Heart right ventricle (tissue), 2 donors: ENCODE results near the genes CAMK2D, NDNF and TNIP3.

GRCh38 chr4:113493193-113494291 is 268.0 kb downstream of the CAMK2D start:
- PRO-cap, 2 experiments = no peak in any of the 2 experiments

- PRO-cap, 2 experiments = no peak in any of the 2 experiments
Measured at GRCh38 chr4:113564833-113565274, 196.7 kb downstream of the CAMK2D start.

- PRO-cap, 2 experiments = peak in 1 of 2 experiments; most common minus-strand start chr4:113635886 (in 1)
Measured at GRCh38 chr4:113635736-113636052, 125.8 kb downstream of the CAMK2D start.

DNA sequence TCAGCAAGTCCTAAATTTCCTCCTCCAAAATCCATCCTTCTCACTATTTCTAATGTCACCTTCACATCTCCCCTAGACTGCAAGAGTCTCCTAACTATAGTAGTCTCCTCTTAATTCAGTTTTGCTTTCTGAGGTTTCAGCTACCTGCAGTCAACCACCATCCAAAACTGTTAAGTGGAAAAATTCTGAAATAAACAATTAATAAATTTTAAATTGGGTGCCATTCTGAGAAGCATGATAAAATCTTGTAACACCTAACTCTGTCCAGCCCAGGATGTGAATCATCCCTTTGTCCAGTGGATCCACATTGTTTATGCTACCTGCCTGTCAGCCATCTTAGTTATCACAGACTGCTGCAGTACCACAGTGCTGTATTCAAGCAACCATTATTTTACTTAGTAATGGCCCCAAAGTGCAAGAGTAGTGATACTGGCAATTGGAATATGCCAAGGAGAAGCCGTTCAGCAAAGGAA is 20.8 kb downstream of the CAMK2D start:
- PRO-cap, 2 experiments = no peak in any of the 2 experiments

DNA sequence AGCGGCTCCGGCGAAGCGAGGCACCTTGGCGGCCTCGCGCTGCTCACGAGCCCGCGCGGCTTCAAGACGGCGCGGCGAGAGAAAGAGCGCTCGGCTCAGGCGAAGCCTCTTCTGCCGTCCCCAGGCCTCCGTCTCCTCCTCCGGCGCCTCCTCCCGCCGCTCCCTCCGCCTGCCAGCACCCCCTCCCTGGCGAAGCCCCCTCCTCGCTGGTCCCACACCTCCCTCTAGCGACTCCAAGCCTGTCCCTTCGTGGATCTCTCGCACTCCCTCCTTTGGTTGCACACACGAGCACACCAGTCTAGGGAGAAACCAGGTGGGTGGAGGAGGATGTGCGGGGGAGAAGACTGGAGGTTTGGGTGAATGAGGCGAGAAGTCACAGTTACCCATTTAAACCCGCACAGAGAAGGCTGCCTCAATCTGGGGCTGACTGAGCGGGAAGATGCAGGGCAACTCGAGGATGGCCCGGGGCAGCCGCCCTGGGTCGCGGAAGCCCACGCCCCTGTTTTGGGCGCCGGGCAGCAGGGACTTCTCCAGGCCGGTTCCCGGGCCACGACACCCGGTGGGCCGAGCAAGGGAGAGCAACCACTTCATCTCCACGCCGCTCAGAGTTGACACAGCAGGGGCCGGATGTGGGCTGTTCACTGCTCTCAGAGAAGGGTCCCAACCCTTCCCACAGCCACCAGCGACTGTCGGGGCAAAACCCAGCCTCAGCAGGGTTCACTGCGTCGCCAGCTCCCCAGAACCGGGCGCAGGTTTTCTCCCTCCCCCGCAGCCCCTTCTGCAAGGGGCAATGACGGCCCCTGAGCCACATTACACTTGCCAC is at the start of gene CAMK2D:
TSS of gene CAMK2D (minus strand) at position 85 of the 823 bp plus-strand sequence.
- PRO-cap, 2 experiments = peak in 2 of 2 experiments; most common plus-strand start position 263 of the sequence (in 2); most common minus-strand start position 76 of the sequence (in 1)

DNA sequence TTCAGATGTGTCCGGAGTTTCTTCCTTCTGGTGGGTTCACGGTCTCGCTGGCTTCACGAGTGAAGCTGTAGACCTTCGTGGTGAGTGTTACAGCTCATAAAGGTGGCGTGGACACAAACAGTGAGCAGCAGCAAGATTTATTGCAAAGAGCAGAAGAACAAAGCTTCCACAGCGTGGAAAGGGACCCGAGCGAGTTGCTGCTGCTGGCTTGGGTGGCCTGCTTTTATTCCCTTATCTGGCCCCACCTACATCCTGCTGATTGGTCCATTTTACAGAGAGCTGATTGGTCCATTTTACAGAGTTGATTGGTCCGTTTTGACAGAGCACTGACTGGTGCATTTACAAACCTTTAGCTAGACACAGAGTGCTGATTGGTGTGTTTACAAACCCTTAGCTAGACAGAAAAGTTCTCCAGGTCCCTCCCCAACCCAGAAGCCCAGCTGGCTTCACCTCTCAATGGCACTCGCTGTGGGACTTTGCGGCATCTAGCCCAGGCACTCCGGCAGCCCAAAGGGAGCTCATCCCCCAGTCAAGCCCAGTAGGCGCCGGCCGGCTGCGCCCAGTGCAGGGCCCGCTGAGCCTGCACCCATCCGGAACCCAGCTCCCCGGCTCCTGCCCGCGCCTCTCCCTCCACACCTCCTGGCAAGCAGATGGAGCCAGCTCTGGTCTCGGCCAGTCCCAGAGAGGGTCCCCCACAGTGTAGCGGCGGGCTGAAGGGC is 117.0 kb upstream of the UGT8 start:
- PRO-cap, 2 experiments = no peak in any of the 2 experiments

GRCh38 chr4:114599219-114600369 is 987 bp downstream of the UGT8 start:
- PRO-cap, 2 experiments = no peak in any of the 2 experiments

DNA sequence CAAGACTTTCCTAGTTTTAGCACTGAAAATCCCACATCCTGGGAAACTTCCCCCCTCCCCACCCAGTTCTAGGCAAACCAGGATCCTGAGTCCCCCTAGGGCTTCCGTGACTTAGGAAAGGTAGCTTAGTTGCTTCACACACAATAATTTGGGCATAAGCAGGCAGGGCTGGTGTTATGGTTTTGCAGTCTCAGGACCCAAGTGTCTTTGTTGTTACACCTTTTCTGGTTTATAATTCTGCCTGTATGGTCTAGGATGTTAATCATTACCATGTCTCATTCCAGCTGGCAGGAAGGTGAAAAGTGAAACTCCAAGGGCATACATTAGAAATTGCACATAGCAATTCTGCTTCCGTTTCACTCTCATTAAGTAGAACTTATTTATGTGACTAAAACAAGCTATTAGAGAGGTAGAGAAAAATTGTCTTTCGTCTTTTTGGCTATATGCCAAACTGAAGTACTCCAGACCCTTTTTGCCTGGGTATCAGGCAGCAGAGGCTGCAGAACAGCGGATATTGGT is 16.9 kb downstream of the UGT8 start:
- PRO-cap, 2 experiments = no peak in any of the 2 experiments

DNA sequence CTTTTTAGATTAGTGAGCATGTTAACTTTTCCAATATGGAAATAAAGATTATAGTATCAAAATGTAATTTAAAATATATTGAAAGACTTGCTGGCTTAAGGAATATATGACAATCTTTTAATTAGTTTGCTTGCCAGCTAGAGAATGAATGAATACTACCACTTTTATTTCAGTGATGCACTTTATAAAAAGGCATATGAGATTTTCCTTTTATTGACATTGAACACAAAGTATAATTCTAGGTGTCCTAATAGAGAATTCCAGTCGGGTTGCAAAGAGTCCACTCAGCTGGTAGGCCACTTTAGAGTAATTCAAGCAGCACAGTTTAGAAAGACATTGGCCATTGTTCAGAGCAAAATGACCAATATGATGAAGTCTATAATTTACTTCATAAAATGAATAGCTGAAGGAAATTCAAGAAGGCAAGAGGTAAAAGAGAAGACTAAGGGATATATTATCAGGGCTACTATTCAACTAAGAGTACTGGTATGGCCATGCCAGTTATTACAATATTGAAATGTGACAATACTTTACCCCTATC is 85.0 kb downstream of the NDST3 start:
- PRO-cap, 2 experiments = no peak in any of the 2 experiments

DNA sequence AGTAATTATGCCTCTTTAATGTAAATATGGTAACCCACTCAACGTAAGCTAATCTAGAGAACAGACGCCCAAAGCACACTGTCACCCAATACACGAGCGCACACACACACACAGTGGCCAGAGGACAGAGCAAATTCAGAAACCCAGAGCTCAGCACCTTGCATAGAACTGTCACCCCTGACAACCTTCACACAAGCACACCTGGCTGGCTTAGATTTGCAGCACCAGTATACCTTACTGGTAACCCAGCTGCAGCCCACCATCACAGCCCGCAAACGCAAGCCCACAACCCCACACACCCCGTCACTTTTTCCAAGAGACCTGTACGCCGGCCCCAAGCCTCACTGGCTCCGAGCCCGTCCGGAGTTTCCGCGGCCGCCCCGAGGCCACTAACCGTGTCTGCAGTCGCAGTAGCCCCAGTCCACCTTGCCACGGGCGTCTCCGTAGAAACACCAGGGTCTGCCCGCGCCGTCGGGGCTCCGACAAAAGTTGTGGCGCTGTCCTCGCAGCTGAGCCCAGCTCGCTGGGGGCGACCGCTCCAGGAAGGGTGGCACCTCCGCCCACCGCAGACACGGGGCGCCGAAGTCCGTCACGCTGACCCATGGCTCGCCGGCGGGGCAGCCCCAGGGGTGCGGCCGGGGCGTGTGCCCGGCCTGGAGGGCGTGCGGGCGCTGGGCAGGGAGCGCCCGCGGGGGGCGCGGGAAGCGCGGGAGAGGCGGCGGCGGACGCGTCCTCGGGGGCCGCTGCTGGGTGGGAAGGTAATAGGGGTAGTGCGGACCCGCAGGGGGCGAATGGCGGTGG is 778 bp downstream of the PRSS12 start:
- PRO-cap, 2 experiments = no peak in any of the 2 experiments

DNA sequence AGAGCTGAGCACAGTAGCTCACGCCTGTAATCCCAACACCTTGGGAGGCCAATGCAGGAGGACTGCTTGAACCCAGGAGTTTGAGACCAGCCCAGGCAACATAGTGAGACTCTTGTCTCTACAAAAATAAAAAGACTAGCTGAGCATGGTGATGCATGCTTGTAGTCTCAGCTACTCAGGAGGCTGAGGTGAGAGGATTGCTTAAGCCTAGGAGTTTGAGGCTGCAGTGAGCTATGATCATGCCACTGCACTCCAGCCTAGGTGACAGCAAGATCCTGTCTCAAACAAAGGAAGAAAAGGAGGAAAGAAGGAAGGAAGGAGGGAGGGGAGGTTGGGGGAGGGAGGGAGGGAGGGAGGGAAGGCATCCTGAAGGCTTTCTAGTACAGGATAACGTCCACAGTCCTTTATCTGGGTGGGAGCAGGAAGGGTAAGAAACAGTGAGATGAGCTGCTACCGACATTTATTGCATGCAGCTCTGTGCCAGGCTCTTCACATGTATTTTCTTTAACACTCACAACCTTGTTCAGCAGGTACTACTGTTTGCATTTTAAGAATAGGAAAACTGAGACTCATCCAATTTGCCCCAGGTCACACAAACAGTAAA is 60.8 kb downstream of the METTL14 start:
- PRO-cap, 2 experiments = no peak in any of the 2 experiments

DNA sequence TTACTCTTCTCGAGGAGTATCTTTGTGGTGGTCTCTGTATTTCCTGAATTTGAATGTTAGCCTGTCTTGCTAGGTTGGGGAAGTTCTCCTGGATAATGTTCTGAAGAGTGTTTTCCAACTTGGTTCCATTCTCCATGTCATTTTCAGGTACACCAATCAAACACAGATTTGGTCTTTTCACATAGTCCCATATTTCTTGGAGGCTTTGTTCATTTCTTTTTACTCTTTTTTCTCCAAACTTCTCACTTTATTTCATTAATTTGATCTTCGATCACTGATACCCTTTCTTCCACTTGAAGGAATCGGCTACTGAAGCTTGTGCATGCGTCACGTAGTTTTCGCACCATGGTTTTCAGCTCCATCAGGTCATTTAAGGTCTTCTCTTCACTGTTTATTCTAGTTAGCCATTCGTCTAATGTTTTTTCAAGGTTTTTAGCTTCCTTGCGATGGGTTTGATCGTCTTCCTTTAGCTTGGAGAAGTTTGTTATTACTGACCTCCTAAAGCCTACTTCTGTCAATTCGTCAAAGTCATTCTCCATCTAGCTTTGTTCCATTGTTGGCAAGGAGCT is 54.3 kb downstream of the SEC24D start:
- PRO-cap, 2 experiments = no peak in any of the 2 experiments

GRCh38 chr4:118905355-118906073 is 16.9 kb downstream of the SYNPO2 start:
- PRO-cap, 2 experiments = no peak in any of the 2 experiments

DNA sequence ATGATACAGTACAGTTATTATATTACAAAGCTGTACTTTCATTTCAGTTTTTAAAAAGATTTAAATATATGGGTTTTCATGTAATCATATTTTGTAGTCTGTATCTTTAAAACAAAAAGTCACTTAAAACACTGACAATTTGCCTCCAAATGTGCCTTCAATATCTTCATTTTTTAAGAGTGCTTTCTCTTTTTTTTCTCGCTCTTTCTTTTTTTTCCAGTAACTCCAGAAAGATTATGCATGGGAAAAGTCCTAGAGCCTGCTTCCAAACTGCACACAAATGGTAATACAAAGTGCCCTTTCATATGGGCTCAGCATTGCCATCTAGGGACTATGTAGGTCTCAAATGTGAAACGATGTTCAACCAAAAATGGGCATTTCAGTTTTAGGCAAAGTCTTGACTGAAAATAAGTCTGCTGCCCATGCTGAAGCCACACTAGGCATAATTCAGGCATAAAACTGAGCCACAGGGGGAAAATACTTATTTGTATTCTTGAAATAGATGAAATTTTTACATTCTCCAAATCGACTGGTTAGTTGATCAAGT is 65.5 kb downstream of the SYNPO2 start:
- PRO-cap, 2 experiments = no peak in any of the 2 experiments

DNA sequence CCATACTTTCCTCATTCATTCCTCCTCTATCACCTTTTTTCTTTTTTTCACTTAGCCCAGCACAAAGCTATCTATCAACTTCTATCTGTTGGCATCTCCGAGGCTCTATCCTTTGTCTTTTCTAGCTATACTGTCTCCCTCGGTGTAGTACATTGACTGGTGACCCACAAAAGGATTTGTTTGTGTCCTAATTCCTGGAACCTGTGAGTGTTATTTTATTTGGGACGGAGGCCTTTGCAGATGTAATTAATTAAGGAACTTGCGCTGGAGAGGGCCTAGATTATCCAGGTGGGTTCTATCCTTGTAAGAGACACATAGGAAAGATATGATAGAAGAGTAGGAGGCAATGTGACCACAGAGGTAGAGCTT is 71.0 kb downstream of the SYNPO2 start:
- PRO-cap, 2 experiments = peak in 1 of 2 experiments; most common minus-strand start position 107 of the sequence (in 1)

- PRO-cap, 2 experiments = no peak in any of the 2 experiments
Measured at GRCh38 chr4:118975339-118976562, 87.1 kb downstream of the SYNPO2 start.

DNA sequence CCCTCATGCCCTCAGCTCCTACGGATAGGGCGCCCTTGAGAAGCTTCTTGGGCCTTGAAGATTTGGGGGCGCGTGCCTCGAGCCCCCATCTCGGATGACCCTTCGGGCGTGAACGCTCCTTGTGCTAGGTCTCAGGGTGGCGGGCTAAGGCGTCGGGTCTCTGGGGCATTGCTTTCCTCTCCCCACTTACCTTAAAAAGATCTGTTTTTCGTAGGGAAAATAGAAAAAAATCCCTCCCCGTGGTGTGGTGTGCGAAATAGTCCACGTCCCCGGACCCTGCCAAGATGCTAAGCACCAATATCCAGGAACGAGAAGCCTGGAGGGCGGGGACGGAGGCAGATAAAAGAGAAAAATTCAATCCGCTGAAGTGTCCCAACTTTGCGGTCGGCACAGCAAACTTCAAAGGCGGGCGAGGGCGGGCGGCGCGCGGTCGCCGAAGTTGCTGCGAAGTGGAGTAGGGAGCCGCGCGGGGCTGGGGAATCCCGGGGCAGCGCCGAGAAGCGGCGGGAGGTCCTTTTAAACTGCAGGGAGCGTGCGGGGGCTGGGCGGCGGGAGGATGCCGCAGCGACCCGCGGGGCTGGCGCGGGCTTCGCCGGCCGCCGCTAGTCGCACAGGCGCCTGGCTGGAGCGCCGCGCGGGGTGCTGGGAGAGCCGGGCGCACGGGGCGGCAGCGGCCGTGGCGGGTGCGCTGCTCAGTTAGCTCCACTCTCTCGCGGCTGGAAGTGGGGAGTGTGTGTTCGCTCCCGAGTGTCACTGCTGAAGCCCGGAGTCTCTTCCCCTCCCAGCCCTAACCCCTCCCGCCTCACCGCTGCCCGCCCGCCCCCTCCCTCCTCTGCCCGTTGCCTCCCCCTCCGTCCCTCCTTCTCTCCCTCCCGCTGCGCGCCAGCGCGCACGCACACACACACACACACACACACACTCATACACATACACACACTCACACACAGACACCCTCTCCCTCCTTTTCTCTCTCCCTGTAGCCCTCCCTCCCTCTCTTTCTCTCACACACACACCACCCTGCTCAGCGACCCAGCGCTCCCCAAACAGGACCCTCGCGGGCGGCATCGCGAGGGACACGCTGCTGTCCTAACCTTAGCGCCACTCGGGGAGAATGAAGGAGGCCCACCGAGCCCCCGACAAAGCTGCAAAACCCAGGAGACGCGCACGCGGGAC is at the start of gene NDNF:
TSS of gene NDNF (minus strand) at position 733 of the 1,173 bp plus-strand sequence.
- PRO-cap, 2 experiments = peak in 2 of 2 experiments; most common plus-strand start position 402 of the sequence (in 1); most common minus-strand start position 281 of the sequence (in 1)

DNA sequence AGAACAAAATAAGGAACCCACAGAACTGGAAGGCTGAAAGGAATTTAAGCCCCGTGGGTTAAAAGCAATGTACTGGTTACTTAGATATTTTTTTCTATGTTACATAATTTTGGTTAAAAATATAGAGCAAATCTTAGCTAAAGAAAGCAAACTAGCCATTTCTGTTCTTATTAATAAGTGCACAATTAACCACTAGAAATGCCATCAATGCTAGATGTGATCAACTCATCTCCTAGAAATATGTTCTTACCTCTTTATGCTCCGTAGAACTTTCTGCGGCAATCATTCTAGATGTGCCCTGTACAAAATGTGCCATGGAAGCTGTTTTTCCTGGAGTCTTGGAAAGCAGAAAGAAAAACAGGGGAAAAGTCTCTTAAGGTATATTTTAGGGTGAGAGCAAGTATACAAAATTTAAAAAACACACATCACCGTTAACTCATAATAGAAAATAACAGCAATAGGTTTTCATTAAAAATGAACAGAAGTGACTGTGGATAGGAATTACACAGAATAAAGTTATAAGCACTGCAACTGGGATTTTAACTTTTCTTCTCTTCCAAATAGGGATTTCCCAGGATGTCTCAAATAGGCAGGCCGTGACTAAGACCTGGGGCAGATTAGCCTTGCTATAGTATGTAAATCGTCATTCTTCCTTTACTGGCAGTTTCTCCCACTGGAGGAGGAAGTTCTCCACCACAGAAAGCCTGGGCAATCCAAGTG is at the start of gene TNIP3:
TSS of gene TNIP3 (minus strand) at position 512 of the 720 bp plus-strand sequence.
- PRO-cap, 2 experiments = no peak in any of the 2 experiments

GRCh38 chr4:121199920-121200612 is 35.9 kb upstream of the TNIP3 start:
- PRO-cap, 2 experiments = no peak in any of the 2 experiments

DNA sequence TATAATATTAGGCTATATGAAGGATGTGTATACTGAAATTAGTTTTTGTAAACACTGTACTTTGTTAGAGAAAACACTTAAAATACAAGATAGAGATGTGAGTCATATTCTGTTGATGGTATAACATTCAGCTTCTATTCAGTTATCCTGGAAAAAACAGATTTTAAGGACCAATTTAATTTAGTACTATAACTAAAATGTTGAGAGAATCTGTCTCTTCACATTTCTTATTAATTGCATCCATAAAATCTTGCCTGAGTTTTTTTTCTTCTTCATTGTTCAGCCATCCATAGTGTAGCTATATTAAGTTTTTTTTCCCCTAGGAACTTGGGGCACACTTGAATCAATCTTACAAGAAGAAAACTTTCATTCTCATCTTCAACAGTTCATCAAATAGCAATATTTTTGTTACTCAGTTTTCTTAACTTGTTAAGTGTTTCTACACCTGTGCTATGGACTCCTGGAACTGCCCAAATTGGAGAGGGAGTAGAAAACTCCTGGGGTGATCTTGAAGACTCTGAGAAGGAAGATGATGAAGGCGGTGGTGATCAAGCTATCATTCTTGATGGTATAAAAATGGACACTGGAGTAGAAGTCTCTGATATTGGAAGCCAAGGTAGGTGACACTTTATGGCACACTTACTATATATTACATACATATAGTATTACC is 10.1 kb downstream of the CCNA2 start:
- PRO-cap, 2 experiments = no peak in any of the 2 experiments